ENCODE measurements around a stretch of chr10.

GRCh38 chr10:119335909-119337037, 128.9 kb downstream of the GRK5 start:
- RAMPAGE, long total RNA = no peak
- RRBS = no CpG with 5 or more reads among the region's 28 CpGs

GRCh38 chr10:119426346-119427008, 116.0 kb downstream of the RGS10 start:
- RAMPAGE, long total RNA = no peak
- RRBS = no CpG with 5 or more reads among the region's 8 CpGs

DNA sequence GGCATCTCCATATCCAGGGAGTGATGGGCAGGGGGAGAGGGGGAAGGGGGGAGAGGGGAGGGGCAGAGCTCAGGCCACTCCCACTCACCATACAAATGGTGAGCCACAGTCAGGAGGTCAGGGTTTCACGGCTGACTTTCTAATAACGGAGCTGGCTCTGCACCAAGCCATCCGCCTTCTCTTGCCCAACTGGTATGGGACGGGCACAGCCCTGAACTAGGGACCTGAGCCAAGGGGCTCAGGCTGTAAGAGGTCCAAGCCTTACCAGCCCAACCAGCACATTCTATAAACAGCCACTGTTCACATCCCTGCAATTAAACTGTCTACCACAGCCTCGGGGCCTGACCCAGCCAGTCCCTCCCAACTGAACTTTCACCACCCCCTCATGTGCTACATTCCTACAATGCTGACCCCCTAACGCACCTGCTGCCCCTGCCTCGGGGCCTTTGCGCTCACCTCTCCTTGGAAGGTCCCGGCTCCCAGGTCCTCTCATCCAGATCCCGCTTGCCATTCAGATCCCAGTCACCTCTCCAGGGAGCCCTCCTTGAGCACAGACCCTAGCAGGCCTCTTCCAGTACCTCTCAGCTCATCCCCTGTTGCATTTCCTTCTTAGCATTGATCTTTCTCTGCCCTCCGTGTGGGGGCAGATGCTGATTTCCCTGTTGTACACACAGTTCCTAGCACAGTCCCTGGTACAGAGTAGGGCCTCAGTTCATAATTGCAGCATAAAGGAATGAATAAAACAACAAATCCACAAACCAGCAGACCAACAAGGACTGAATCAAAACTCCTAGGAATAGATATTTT, 32.4 kb downstream of the RGS10 start:
- RAMPAGE, long total RNA = no peak
- RRBS = no CpG with 5 or more reads among the region's 11 CpGs

DNA sequence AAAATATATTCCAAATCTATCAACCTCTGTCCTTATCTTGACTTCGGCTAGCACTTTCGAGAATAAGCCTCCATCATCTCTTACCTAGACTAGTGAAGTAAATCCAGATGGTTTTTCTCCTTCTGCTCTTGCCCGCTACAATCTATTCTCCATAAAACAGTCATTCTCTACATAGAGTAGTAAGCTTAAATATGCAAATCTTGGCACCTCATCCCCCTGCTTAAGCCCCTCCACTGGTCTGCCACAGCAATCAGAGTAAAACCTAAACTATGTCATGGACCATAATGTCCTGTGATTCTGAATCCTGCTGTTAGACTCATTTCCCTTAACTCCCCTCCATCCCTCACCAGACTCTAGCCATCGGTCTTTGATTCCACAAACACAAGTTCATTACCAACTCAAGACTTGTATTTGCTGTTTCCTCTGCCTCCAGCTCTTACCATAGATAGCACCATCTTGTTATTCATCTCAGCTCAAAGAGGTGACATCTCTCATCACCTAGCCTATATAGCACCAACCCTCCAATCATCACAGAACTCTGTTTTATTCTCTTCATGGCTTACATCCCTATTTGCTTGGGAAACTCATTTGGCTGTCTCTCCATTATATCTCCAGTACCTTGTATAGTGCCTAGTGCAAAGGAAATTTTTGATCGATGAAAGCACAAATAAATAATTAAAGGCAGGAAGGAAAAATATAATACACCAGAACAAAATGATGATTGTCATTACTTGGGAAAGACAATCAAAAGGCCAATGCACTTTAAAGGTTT, 10.2 kb downstream of the TIAL1 start:
- RAMPAGE, long total RNA = no peak
- RRBS = no CpG with 5 or more reads among the region's 5 CpGs

DNA sequence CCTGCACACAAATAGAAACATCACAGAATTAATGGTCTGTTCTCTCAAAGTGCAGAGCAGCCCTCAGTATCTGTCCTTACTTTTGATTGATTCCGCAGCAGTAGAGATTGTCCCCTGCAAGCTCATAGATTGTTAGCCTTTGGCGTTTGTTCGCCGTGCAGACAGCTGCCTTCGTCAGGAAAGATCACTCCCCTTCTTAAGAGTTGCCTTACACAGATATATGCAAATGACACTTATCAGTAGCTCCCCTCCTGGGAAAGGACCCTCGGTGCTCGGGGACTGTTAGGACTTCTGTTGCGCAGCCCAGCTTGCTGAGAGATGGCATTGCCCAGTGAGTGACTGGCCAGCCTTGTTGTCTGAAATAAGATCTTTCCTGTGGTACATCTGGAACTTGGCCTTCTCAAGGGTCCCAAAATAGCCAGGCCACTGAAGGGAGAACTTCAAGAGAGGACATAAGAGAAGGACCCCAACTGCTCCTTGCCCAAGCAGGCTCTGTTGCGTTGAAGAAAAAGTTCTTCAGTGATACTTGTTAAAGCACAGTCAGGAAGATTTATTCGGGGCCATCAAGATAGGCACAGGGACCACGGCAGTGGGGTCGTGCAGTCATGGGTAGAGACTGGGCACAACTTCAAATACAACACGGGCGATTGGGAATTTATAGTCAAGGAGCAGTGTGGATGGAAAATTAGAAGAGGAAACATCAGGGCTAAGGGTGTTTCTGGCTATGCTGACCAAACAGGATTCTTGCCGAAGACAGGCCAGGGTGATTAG, 17.3 kb downstream of the BAG3 start:
- RAMPAGE, long total RNA = no peak
- RRBS = no CpG with 5 or more reads among the region's 15 CpGs

DNA sequence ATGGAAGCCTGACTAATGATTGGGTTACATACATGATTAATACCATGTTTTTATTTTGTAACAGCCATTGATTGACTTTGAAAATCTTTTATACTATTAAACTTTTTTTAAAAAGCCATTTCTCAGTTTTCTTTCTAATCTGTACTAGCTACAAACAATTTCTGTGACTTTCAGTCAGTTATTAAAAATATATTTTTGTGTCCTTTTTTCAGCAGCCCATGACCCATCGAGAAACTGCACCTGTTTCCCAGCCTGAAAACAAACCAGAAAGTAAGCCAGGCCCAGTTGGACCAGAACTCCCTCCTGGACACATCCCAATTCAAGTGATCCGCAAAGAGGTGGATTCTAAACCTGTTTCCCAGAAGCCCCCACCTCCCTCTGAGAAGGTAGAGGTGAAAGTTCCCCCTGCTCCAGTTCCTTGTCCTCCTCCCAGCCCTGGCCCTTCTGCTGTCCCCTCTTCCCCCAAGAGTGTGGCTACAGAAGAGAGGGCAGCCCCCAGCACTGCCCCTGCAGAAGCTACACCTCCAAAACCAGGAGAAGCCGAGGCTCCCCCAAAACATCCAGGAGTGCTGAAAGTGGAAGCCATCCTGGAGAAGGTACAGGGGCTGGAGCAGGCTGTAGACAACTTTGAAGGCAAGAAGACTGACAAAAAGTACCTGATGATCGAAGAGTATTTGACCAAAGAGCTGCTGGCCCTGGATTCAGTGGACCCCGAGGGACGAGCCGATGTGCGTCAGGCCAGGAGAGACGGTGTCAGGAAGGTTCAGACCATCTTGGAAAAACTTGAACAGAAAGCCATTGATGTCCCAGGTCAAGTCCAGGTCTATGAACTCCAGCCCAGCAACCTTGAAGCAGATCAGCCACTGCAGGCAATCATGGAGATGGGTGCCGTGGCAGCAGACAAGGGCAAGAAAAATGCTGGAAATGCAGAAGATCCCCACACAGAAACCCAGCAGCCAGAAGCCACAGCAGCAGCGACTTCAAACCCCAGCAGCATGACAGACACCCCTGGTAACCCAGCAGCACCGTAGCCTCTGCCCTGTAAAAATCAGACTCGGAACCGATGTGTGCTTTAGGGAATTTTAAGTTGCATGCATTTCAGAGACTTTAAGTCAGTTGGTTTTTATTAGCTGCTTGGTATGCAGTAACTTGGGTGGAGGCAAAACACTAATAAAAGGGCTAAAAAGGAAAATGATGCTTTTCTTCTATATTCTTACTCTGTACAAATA, 25.5 kb downstream of the BAG3 start:
- RAMPAGE, long total RNA = no peak
- RRBS = no CpG with 5 or more reads among the region's 14 CpGs

GRCh38 chr10:119686277-119687175, 35.3 kb downstream of the BAG3 start:
- RAMPAGE, long total RNA = no peak
- RRBS = 3% methylated on average over 3 of the region's 33 CpGs

DNA sequence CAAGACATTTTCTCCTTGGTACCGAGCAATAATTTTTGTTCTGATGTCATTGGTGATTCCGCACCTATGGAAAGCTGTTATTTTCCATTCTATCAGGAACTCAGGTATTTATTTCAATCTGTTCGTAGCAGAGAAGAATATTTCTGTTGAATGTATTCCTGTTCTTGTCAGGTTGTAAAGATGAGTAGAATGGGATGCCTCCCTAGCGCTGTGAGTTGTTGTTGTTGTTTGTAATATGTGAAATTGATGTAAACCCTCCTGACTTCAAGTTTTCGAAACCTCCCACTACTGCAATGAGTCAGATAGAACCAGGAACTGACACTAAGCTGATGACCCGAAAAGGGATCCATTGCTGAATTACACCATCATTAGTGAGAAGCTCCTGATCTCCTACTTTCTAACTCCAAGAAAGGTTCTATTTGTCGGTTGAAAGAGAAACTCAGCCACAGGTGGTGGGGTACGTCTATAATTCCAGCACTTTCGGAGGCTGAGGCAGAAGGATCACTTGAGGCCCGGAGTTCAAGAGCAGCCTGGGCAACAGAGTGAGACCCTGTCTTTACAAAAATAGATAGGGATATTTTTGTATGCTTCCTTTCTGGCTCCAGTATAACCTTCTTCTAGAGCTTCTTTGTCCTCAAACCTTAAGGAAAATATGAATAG, 21.4 kb upstream of the INPP5F start:
- RAMPAGE, long total RNA = no peak
- RRBS = no CpG with 5 or more reads among the region's 10 CpGs

GRCh38 chr10:119705550-119705840, 20.4 kb upstream of the INPP5F start:
- RAMPAGE, long total RNA = no peak
- RRBS = no CpG with 5 or more reads among the region's 3 CpGs

GRCh38 chr10:119737846-119738193, 12.0 kb downstream of the INPP5F start:
- RAMPAGE, long total RNA = no peak

- RAMPAGE, long total RNA = no peak
Measured at GRCh38 chr10:120304971-120305170, 152.2 kb upstream of the PLPP4 start.

DNA sequence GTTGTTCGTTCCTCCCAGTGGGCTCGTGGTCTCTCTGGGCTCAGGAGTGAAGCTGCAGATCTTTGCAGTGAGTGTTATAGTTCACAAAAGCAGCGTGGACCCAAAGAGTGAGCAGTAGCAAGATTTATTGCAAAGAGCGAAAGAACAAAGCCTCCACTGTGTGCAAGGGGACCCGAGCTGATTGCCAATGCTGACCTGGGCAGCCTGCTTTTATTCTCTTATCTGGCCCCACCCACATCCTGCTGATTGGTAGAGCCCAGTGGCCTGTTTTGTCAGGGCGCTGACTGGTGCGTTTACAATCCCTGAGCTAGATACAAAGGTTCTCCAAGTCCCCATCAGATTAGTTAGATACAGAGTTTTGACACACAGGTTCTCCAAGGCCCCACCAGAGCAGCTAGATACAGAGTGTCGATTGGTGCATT, 183.2 kb downstream of the WDR11 start:
- RAMPAGE, long total RNA = no peak
- RRBS = no CpG with 5 or more reads among the region's 8 CpGs

DNA sequence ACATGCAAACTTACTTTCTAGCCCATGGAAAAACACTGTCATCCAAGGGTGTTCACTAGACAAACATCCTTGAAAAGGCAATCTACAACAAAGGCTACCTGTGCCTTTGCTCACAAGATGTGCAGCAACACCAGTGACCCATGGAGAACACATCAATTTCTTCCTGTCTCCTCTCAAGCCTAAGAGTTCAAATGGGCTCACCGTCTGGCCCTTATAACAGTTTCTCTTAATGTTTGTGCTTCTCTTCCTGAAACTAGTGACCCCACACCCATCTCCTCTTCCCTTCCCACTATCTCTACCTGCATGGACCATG, 179.5 kb downstream of the FGFR2 start:
- RAMPAGE, long total RNA = no peak
- RRBS = no CpG with 5 or more reads among the region's 1 CpG

DNA sequence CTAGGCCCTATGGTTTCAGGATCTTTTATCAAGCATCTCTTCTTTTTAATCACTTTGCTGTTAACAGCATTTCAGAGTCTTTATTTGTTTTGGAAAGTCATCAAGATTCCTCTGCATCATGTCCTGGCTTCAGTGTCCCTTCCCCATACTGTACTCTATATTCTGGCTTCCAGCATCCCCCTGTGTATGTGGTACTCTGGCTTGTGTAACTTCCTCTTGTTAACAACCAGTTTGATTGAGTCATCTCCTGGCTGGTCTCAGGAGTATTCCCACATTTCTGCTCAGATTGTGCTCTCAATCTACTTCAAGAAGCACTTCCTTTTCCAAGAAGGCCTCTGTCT, 14.9 kb upstream of the ATE1 start:
- RAMPAGE, long total RNA = no peak

DNA sequence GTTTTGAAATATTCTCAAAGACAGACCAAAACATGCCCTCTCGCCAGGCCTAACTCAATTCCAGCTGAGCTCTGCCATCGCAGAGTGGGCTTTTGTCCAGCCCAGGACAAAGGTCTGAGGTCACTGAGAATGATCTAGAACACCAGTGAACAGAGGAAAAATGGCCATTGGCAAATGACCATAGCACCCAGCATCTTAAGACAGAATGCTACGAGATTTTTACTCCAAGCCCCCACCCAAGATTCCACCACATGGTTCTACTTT, 4.6 kb downstream of the NSMCE4A start:
- RAMPAGE, long total RNA = no peak
- RRBS = no CpG with 5 or more reads among the region's 3 CpGs

GRCh38 chr10:122018977-122020159, 30.4 kb downstream of the TACC2 start:
- RAMPAGE, long total RNA = no peak
- RRBS = 34% methylated on average over 3 of the region's 44 CpGs

DNA sequence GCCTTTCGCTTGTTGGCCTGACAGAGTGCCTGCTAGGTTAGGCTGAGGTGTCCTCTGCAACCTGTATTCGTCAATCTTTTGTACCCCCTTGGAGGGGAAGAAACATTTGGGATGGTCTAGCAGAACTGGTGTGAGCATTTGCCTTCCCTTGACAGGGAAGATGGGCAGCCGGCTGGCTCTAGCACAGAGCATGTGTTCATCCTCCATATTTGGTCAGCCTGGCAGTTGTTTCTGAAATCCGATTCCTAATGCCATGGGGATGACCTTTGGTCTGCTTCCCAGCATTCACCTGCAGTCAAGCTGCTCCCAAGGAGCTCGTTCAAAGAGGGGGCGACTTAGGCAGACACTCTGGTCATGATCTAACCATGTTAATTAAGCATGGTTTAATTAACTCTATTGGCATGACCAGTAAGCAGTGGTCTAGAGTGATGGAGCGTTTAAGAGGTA, 55.3 kb downstream of the TACC2 start:
- RAMPAGE, long total RNA = start-site peak on the plus strand centred at position 309 of the sequence, 80 bp wide, 227 and 322 reads in 2 replicates
- RRBS = no CpG with 5 or more reads among the region's 7 CpGs

- RAMPAGE, long total RNA = no peak
- RRBS = no CpG with 5 or more reads among the region's 9 CpGs
Measured at GRCh38 chr10:122127729-122128252, 138.8 kb downstream of the TACC2 start.

GRCh38 chr10:122162778-122163369, 108.2 kb upstream of the BTBD16 start:
- RAMPAGE, long total RNA = no peak
- RRBS = 14% methylated on average over 10 of the region's 26 CpGs

- RAMPAGE, long total RNA = no peak
- RRBS = no CpG with 5 or more reads among the region's 3 CpGs
Measured at GRCh38 chr10:122324161-122324450, 50.4 kb upstream of the PLEKHA1 start.